Hematopoietic multipotent progenitor cell (in vitro differentiated cells): ENCODE data around the genes CNOT9, ZNF142, WNT10A, SLC23A3, ABCB6, PTPRN and DES.

- CAGE, long polyA plus RNA: no peak
Observed at GRCh38 chr2:218568399-218569080, at the start of gene CNOT9. CNOT9 (plus strand) TSS chr2:218568839.

DNA sequence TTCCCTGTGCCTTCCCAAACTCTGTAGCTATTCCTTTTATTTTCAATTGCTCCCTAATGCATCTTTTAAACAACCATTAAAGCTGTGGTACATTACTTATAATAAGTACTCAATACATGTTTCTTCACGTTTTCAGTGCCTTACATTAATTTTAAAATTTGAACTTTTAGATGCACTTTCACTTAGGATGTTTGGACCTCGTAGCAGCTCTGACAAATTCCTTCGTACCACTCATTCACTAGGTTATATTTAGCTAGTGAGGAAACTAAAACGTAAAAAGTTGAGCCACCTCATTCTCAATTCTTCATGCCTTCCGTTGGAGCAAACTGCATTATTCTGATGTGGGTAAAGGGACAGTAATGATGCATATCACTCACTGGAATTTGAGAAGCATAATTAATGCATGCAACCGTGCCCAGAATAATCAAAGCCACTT is 2.1 kb downstream of the CNOT9 start:
- CAGE, long polyA plus RNA: no peak

- CAGE, long polyA plus RNA: start-site peak on the plus strand at chr2:218659713-218659732, 679 reads
Observed at GRCh38 chr2:218659076-218659833, at the start of gene ZNF142. ZNF142 (minus strand) TSS chr2:218659623.

DNA sequence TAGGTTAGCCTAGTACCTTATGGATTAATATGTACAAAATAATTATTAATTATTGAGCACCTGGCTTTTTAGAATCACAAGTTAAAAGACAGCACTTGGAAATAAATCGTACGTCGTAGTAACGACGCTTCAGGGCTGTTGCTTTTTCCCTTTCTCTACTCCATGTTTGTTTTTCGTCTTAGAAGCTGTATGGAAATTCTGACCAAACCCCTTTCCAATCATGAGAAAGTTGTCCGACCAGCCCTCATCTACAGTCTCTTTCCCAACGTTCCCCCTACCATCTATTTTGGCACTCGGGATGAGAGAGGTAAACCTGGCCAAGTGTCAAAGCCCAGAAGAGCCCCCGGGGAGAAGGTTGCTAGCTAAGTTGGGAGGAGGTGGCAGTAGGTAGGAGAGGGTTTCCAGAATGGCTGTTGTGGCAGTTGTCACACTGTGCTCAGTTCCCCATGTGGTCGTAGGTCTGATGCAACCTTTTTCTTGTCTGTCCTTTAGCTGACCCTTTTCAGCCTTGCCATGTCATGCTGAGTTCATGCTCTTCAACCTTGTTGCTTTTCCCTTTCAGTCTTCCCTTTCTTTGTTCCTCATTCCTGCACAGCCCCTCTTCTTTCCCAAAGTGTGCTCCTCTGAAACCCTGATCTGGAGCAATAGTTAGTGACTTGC is 34.4 kb downstream of the TTLL4 start:
- CAGE, long polyA plus RNA: no peak

- CAGE, long polyA plus RNA: no peak
Observed at GRCh38 chr2:218785000-218785550, 3.1 kb downstream of the CYP27A1 start.

- CAGE, long polyA plus RNA: no peak
Observed at GRCh38 chr2:218880660-218881528, at the start of gene WNT10A. WNT10A (plus strand) TSS chr2:218880852.

DNA sequence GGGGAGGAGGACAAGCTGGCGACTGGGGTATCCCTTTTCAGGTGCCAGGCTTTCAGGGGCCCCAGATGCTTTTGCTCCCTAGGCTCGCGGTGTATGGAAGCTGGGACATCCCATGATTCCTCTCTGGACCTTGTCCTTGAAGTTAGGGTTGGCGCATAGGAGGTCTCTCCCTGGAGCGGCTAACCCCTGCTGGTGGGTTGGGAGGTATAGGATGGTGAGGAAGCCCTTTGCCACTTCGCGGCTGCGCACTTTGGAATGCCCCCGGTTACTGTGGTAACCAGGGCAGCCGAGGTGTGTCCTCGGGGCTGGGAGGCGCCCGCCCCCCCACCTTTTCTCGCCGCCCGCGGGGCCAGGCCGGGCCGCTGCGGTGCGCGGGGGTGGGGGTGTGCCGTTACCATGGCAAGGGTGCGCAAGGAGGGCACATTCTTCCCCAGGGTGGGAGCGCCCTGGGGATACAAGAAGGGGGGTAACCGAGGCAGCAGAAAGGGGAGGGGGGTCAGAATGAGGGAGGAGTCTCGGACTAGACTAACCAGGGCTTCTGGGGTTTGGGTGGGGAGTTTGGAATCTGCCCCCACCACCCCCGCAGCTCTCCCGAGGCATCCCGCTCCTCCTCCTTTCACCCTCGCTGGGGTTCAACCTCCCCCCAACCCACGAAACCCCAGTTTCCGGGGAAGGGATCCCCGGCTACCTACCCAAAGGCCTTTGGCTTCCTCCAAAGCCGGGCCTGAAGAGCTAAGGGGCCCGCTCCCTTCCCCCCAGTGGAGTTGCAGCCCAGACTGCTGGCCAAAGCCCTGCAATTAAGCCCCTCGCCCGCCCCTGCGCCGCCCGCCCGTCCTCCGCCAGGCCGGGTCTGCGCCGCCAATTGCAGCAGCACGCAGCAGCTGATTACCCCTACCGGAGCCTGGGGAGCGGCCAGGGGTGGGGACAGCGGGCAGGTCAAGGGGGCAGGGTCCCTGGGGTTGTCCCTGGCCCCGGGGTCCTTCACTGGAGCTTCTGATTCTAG is 16.5 kb downstream of the WNT10A start:
- CAGE, long polyA plus RNA: no peak

- CAGE, long polyA plus RNA: no peak
Observed at GRCh38 chr2:219081867-219082415, 21.2 kb upstream of the IHH start.

GRCh38 chr2:219169925-219170527 is at the start of gene SLC23A3:
SLC23A3 (minus strand) TSS chr2:219170029.
- CAGE, long polyA plus RNA: no peak

GRCh38 chr2:219170915-219171885 is 1.4 kb upstream of the SLC23A3 start:
- CAGE, long polyA plus RNA: no peak

GRCh38 chr2:219177548-219177981 is 510 bp upstream of the RETREG2 start:
- CAGE, long polyA plus RNA: start-site peak on the minus strand at chr2:219177821-219177858, 13 reads

- CAGE, long polyA plus RNA: no peak
Observed at GRCh38 chr2:219218632-219219226, at the start of gene ABCB6. ABCB6 (minus strand) TSS chr2:219218958.

DNA sequence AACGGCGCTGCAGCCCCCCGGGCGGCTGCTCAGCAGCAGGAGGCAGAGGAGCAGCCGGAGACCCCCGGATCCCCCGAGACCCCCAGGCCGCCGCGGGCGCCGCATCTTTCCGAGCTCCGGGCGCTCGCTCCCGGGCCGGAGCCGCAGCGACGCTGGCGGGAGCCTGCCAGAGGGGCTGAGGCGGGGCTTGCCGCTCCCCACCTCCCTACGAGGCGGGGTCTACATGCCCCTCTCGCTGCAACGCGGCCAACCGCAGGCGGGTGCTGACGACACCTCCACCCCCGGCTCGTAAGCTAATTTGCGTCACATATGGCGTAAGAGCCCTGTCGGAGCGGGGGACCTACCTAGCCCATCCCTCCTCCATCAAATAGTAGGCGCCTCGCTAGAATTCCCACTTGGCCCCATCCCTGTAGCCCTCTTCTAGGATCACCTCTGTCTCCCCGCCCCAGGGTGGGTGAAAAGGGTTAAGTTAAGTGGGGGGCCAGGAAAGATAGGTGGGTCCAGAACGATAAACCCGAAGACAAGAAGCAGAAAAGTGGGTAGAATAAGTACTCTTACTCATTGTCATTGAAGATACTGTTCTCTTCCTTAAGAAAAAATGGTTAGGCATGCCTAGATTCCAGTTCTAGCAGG is at the start of gene PTPRN:
TSS of gene PTPRN (minus strand) at position 174 of the 633 bp plus-strand sequence.
- CAGE, long polyA plus RNA: no peak

- CAGE, long polyA plus RNA: no peak
Observed at GRCh38 chr2:219399707-219400291, 12.1 kb upstream of the DNPEP start.

DNA sequence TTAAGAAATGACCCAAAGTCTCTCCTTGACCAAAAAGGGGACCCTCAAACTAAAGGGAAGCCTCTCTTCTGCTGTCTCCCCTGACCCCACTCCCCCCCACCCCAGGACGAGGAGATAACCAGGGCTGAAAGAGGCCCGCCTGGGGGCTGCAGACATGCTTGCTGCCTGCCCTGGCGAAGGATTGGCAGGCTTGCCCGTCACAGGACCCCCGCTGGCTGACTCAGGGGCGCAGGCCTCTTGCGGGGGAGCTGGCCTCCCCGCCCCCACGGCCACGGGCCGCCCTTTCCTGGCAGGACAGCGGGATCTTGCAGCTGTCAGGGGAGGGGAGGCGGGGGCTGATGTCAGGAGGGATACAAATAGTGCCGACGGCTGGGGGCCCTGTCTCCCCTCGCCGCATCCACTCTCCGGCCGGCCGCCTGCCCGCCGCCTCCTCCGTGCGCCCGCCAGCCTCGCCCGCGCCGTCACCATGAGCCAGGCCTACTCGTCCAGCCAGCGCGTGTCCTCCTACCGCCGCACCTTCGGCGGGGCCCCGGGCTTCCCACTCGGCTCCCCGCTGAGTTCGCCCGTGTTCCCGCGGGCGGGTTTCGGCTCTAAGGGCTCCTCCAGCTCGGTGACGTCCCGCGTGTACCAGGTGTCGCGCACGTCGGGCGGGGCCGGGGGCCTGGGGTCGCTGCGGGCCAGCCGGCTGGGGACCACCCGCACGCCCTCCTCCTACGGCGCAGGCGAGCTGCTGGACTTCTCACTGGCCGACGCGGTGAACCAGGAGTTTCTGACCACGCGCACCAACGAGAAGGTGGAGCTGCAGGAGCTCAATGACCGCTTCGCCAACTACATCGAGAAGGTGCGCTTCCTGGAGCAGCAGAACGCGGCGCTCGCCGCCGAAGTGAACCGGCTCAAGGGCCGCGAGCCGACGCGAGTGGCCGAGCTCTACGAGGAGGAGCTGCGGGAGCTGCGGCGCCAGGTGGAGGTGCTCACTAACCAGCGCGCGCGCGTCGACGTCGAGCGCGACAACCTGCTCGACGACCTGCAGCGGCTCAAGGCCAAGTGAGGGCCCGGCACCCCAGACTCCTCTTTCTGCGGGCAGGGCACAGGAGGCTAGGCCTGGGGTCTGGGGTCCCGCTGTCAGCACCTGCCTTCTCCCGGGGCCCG is at the start of gene DES:
TSS of gene DES (plus strand) at position 381 of the 1,149 bp plus-strand sequence.
- CAGE, long polyA plus RNA: no peak

DNA sequence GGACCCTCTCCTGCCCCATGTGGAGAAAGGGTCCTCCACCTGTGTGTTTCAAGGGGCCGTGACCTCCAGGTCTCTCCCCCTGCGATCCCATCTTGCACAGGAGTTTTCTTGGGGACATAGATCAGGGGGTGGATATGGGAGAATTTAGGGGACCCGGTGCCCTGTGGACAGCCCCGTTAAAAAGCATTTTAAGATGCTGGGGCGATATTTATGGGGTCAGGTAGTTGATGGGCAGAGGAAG is 889 bp downstream of the DES start:
- CAGE, long polyA plus RNA: no peak

GRCh38 chr2:219447916-219448855 is 13.5 kb downstream of the SPEG start:
- CAGE, long polyA plus RNA: no peak

DNA sequence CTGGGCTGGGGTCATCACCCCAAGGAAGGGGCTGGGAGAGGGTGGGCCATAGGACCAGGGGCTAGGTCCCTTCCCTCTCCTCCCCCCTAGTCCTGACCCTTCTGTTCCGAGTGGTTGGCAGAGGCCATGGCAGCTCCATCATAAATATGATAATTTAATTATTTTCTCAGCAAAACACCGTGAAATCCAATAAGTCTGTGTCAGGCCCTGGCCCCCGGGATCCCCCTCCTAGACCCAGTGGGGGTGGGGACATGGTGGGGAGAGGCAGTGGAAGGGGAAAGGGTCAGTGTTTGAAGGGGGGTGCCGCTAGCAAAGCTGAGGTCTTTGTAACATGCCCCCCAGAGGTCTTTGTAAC is 6.1 kb upstream of the ASIC4 start:
- CAGE, long polyA plus RNA: no peak

DNA sequence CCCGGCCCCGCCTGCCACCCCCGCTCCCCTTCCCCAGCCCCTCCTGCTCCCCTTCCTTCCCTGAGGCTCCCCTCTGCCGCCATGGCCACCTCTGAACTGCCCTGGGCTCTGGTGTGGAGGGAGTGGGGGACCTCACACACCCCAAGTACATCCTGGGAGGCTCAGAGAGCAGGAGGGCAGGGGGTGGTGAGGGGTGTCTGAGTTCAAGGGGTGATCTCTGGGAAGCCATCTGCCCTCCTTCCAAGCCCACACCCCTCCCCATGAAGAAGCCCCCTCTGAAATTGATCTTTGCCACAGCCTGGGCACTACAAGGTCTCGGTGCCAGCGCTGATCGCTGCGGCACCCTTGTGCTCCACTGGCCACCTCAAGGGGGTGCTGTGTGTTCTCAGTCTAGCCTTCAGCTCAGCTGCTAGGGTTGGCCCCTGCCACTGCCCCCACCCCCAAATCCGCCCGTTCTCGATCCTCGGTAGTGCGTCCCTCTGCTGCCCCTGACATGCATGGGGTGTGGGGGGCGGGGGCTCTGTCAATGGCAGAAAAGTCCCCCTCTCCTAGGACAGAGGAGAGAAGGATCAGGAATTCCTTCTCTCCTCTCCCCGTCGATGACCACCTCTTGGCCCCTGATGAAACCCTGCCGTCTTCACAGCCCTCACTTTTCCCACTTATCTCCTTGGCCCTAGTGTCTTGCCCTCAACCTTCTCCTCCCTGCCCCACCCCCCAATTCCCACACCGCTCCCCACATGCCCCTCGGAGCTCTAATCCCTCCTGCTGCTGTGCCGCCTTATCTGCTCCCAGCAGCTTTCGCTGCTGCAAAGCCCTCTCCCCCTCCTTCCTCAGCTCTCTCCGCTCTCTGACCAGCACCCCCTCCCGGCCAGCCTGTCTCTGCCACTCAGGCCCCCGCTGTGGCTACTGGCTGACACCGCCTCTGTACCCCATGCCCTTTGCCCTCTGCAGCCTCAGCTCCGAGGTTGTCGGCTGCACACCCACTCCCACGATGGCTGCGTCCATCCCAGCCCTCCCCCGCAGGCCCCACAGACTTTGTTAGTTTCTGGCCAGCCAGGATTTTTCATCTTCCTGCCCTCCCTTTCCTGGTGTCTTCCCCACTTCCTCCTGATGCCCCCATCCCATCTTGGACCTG is 4.4 kb upstream of the ASIC4 start:
- CAGE, long polyA plus RNA: no peak

DNA sequence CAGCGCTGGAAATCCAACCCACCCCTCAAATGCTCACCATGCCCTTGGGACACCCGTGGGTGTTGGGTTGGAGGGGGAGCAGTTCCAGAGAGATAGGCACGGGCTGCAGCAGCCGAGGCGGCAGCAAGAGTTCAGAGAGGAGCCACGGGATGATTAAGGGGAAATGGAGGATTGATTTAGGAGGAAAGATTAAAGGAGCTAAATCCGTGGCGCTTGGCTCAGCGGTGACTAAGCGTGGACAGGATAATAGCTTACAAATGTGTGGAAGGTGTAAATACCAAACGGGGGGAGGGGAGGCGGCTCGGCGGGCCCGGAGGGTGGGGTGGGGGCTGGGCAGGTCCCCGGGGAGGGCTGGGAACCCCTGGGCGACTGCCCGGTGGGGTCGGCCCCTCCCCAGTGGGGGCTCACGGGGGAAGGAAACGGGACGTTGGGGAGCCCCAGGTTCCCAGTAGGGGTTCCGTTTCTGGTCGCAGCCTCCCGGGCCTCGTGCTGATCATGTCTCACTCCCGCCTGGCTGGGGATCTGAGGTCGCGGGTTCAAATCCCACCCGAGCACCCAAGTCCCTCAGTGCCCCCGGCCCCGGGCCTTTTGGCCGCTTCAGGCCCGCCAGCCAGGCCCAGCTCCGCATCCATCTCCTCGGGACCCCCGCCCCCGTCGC is 7.9 kb downstream of the ASIC4 start:
- CAGE, long polyA plus RNA: no peak